Colic lymph node (tissue), 1 donor: ENCODE measurements around the genes CD200R1, CFAP44 and TIGIT.

DNA sequence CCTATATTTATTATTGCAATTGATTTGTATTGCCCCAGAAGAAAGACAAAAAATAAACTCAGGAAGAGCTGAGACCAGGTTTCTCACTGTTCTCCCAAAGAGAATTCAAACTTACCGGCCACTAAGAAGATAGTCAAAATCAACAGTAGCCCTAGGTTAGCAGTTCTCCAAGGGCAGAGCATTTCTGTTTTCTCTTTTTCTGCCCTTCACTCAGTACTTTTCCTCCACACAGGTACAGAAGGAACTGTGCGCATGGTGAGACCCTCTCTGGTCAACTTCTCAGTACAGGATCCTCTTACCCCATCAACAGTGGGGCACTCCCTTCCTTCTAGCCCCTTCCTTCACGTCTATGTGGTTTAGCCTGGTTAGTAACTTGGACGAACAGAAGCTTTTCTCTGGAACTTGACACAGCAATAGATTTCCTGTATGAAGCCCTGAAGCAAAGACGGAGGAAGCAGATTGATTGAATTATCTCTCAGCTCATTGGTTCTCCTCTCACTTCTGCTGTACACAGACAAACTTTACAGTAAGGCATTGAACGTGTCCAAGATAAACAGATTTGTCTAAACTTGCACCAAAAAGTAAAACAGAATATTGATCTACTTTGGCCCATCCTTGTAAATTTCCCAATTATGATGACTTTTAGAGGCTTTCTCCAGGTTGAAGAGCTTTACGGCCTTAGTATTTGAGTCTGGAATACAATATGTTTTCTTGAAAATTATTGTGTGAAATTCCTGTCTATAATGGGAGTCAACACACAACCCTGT is at the start of gene CD200R1:
Gene CD200R1, minus strand, starts transcription at position 428 of the 767 bp plus-strand sequence.
- PRO-cap: unidirectional peak, minus-strand start at position 415 of the sequence

GRCh38 chr3:113212258-113212906 is 1.0 kb downstream of the BOC start:
- PRO-cap: unidirectional peak, plus-strand start at chr3:113212565

DNA sequence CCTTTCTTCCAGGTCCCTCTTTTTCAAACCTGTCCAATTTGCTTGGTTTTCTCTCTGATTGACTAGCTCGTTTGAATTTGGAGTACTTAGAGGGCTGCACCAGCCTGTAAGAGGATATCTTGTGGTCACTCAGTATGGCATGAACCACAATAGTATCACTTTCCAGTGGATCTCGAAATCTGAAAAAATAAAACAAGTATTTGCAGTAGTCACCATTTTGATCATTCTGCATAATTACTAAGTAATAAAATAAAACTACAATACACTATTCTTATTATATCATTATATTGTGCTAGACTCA is 96.8 kb downstream of the CFAP44 start:
- PRO-cap: no peak

DNA sequence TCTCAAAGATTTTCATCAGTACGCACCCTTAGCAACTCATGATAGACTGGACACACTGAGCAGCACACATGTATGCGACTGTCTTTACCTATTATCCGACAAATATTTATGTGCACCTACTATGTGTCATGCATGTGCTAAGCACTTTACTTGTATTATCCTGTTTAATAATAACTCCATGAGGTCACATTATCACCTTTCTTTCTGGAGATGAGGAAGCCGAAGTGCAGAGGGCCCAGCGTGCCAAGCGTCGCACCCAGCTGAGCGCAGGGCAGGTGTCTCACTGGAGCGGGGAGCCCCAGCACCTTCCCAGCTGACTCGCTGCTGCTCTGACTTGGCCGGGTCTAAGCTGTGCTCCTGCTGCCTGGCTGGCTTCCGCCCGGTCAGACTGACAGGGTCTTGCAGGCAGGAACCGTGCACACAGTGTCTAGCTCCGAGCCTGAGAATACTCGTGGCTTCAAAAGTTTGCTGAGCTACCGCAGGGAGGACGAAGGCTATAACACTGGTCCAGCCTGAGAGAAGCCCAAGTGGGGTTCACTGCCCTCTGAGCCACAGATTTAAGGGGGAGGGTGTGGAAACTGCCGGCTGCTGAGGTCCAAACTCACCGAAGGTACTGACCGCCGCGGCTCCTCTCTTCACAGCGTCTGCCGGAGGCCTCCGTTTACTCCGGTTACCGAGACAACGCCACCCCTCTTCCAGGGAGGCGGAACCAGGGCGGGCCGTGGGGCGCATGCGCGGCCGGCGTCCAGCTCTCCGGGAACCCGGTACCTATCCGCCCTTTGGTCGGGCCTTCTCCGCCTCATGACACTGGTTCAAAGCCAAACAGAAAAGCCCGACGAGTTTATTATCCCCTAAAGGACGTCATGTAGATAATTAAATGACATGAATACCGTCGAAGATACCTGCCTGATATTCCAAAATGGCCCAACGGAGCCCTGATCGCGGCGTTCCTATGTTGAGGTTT is at the start of gene CFAP44:
Gene CFAP44, minus strand, starts transcription at position 646 of the 964 bp plus-strand sequence.
- PRO-cap: no peak

GRCh38 chr3:113488833-113489427 is 26.0 kb downstream of the SPICE1 start:
- PRO-cap: no peak

DNA sequence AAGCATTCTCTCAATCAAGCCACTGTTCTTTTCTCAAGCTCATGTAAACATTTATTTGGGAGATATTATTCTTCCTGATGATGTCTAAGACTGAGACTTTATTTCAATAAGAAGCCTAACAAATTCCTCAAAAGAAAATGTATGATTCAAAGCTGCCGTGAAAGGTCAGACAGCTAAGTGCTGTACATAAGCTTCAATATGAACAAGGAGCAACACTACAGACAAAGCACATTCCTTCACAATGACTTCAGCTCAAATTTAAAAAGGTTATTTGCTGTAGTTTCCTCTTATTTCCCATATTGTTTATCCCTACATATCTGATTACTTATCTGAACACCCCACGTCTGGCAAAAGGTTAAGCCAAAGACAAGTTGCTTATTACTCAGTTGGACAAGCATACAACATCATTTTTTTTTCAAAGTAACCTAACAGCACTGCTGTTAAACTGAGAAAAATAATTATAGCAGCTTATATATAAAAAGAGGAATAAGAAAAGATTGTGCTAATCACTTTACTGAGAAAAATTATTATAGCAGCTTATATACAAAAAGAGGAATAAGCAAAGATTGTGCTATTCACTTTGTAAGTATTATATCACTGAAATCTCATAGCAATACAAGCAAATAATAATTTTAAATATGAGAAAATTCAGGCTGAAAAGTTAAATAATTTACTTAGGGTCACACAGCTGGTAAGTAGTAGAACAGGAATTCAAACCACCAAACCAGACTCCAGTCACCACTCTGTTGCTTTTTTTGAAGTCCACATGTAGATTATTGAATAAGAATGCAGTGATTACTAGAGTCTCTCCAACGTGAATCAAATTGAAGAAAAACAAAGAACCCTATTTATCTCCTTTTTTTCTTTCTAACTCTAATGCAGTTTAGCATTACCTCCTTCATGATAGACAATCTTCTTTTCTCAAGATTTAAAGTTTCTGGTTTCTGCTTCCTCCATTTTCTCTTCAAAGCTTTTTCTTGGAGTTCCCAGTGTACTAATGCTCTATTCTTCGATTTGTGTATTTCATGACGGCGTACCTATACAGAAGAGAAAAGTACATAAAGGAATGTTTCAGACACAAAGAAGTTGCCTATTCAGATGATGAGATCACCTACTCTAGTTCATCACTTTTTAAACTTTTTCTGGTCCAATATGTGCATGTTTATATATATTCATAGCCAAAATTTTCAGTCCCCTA is 16.0 kb downstream of the SPICE1 start:
- PRO-cap: no peak

DNA sequence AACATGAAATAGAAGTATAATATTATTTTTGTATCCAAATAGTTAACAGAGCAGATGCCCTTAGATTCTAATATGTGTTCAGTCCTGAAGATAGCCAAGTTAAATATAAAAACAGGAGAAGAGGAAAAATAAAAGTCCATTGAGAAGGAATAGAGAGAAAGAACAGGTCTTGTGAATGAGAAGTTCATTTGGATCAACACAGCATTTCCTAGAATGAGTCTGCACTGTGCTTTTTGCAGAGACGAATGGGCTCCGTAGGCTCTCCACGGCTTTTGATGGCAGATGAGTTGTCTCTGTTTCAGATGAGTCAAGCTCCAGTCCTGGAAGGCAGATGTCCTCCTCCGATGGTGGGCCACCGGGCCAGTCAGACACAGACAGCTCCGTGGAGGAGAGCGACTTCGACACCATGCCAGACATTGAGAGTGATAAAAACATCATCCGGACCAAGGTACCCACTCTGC is 70.4 kb downstream of the SIDT1 start:
- PRO-cap: no peak

DNA sequence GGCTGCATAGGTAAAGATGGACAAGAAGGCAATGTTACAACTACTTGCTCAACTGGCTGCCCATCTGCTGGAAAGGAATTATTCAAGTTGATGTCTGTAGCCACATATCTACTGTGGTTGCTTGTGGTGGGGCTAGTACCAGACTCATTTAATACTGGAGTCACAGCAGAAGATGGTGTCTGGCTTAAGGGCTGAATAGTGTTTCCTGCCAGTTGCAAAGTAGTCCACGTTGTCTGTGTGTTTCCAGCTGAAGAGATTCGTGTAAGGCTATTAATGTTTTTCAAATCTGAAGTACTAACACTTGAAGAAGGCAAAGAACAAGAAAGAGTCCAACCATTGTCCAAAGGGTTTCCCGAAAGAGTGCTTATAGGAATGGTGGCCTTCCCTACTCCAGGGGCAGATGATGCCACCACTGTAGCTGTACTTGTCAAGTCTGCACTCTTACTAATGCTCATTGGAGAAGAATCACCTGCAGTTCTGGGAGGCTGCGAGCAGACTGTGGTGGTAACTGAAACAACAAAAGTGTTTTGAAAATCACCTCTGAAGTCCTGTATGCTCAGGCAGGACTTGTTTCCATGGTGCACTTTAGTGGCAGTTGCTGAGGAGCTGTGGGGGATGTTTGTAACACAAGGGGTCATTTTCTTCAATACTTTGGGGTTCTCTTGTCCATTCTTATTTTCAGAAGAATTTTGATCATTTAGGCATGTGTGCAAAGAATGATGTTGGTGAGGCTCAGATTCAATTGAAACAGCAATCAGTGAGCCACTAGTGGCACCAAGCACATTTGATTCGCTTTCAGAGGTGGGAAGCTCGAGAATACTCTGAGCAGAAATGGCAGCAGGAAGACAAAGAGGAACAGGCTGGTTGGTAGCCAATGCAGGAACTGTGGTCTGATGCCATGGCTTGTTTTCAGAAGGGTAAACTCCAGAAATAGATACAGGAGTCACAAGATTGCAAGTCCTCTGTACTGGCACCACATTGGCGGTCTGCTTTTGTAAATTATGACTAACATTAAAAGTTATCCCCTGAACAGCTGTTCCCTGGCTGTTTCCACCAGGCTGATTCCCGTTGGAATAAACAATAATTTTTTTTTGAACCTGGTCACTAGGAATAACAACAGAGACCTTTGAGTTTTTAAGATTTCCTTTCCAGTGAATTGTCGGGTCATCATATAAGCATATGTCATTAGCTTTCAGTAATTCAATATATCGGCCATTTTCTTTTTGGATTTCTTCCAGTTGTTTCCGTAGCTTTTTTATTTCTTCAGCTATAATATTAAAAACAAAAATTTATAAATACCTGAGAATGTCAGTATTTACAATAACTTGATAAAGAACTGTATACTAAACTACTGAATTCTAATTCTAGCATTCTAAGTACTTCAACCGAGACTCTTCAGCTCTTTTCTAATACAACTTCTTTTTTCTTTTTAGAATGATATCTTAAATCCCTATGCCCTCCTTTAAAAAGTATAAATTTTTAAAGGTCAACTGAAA is 35.7 kb downstream of the USF3 start:
- PRO-cap: unidirectional peak, minus-strand start at position 847 of the sequence; unidirectional peak, minus-strand start at position 885 of the sequence

DNA sequence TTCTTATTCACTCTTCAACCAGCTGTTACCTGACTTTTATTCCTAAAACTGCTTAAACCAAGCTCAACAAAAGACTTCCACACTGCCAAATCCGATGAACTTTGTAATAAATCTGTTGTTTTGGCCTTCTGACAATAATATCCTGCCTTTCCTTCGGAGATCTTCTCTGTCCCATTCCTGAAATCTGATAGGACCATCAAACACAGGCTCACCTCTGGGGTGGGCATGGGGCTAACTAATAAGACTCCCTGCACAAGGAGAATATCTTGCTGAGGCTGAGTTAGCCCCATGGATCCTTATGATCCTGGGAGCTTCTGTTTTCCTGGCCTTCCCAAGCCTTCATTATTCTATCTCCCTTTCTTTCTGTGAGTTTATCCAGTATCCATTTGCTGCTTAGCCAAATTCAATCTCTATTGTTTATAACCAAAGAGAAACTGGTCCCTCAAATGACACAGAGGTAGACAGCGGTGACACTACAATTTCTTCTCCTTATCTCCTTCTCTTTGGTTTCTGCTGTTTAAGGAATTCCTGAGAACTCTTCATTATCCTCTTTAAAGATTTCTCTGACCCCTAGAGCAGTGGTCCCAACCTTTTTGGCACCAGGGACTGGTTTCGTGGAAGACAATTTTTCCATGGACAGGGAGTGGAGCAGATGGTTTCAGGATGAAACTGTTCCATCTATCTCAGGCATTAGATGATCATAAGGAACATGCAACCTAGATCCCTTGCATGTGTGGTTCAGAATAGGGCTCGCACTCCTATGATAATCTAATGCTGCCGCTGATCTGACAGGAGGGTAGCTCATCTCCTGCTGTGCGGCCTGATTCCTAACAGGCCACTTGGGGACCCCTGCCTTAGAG is 4.9 kb downstream of the USF3 start:
- PRO-cap: no peak

- PRO-cap: no peak
These were observed 7.7 kb downstream of the ATP6V1A start for GRCh38 chr3:113754473-113754912.

DNA sequence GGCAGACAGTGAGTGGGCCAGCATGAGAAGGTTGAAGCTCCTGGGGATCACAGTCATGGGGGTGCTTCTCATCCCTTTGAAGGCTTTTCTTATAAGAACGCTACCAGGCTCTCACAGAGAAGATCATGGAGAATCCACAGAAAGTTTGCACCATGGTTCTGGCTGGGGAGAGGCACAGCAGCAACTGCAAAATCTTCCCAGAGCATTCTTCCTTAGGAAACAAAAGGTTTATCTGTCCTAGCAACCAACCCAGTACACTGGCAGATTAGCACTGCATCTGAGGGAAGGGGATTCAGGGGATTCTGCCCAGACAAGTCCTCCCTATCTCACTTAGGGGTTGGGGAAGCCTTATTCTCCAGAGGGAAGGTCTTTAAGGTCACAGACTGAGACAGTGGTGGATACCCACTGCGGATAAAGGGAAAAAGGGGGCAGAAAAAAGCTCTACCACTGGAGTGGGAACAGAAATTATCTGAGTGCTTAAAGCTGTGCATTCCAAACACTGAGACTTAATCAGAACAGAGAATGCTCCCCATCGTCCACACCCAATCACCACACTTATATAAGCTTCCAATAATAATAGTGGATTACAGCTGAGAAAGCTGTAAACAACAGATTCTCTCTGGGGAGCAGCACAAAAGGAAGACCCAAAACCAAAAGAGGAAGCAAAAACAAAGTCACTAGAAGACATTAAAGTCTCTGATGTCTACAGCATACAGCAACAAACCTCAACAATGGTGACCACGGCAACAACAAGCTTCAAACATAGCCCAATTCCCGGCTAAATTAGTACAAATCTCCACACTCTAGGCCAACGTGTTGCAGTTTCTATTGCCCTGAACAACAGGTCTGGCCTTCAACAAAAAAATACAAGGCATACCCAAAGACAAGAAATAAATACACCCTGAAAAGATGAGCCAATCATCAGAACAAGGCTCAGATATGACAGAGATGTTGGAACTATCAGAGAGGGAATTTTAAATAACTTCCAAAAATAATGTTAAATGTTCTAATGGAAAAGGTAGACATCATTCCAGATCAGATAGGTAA is 37.6 kb downstream of the ZDHHC23 start:
- PRO-cap: bidirectional peak, plus-strand start at position 708 of the sequence, minus-strand start at position 508 of the sequence

- PRO-cap: no peak
These were observed 23.1 kb downstream of the QTRT2 start for GRCh38 chr3:114079468-114080186.

- PRO-cap: bidirectional peak, plus-strand start at chr3:114293978, minus-strand start at chr3:114293893; bidirectional peak, plus-strand start at chr3:114294341, minus-strand start at chr3:114294276
These were observed at the start of gene TIGIT for GRCh38 chr3:114293419-114294482. TIGIT (plus strand) TSS chr3:114294028.

DNA sequence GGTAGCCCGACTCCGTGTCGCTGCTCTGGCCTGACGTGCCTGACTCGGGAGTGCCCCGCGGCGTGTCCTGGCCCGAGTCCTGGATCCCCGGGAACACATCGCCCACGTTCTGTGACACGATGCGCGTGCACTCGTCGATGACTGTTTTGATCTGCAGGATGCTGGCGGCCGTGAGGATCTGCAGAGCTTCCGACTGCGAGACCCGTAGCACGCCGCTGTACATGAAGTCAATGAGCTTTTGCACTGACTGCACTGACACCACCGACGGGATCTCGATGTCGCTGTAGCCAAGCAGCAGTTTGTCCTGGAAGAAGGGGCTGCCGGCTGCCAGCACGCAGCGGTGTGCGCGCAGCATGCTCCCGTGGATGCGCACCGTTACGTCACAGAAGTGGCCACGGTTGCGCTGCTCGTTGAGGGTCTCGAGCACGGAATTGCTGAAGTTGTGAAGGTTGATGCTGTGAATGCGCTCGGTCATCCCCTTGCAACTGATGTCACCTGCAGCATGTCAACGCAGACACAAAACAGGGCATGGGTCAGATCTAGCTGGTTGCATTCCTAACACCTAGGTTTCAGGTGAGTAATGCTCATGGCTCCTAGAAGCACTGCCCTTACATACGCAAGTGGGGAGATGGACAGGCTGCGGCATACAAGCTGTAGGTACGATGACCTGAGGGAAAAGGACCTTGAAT is 57.7 kb downstream of the TIGIT start:
- PRO-cap: no peak

DNA sequence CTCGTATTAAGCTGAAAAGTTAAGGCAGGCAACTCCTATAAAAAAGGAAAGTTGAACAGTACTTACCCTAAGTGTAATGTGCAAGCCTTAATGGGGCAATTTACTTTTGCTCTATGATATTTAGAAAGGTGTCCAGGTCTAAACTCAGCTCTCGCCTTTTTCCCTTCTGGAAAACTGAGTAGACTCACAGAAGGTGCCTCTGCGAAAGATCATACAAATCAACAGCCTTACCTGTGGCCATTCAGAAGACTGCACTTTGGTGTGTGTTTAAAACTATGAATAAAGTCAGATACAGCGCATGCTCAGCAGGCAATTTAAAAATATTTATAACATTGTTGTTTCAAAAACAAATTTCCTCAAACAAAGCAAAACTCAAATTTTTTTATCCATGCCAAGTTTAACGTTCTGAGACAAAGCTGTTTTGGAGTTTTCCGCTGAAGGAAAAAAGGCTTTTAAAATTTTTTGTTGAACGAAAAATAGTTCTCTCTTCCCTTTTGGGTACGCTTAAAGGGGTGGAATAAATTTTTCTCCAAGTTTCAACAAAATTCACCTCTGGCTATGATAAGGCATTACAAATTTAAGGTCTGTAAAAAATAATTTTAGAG is 156.2 kb downstream of the TIGIT start:
- PRO-cap: unidirectional peak, plus-strand start at position 123 of the sequence

DNA sequence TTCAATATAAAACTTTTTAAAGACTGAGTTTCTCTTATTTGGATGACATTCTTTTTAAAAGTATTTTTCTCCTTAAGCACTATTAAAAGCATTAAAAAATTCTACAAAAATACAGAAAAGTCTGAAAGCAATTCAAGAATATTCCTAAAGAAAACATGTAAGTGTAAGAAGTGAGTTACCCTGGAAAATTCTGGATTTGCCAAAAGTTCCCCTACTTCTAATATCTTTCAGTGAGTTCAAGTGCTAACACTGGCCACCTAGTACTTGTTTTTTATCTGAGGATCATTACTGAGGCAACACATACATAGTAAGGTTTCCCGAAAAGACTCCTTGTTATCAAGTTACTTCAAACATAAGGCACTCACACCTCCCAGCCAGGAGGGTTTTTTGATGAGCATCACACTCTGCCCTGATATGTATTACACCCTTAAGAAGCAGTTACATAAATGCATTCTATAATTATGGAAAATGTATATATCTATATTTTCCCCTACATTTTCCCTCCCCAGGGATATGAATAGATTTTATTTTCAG is 158.4 kb downstream of the TIGIT start:
- PRO-cap: no peak

DNA sequence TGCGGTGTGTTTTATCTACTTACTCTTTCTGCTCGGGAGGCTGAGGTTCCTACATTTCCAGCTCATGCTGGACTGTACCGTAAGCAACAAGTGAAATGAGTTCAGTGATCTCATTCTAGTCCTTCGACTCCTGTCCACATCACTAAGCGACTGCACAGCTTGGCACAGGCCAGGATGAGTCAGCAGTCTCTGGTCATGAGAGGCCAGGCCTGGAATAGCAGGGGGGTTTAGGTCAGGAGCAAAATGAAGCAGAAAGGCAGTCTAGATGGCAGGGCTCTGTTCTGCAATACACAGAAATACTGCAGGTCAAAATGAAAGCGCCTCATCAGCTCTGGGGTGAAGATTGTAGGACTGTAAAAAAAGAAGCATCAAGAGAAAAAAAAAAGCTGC is 331.0 kb downstream of the TIGIT start:
- PRO-cap: unidirectional peak, minus-strand start at position 66 of the sequence; unidirectional peak, minus-strand start at position 88 of the sequence

DNA sequence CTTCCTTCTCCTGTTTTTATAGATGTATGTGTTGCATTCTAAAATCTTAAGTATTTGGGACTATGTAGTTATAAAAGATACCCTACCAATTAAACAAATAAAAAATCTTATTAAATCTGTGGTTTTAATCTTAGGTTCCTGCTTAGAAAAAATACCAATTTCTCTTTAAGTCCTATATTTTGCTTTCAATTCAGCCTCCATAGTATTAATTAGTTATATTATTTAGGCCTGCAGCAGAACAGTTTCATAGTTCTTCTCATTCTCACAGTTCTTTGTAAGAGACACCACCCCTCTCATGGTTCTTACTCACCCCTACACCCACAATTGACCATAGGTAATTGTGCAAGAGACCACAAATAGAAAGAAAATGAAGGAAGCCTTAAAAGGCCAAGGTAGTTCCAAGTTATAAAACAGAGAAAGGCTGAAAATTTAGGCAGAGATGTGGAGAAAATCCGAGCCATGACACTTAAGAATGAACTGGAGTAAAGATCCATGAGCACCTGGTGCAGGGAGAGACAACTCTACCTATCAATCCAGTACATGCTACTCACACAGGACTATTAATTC is 415.3 kb downstream of the TIGIT start:
- PRO-cap: no peak

GRCh38 chr3:114781917-114782434 is 365.1 kb downstream of the ZBTB20 start:
- PRO-cap: no peak

DNA sequence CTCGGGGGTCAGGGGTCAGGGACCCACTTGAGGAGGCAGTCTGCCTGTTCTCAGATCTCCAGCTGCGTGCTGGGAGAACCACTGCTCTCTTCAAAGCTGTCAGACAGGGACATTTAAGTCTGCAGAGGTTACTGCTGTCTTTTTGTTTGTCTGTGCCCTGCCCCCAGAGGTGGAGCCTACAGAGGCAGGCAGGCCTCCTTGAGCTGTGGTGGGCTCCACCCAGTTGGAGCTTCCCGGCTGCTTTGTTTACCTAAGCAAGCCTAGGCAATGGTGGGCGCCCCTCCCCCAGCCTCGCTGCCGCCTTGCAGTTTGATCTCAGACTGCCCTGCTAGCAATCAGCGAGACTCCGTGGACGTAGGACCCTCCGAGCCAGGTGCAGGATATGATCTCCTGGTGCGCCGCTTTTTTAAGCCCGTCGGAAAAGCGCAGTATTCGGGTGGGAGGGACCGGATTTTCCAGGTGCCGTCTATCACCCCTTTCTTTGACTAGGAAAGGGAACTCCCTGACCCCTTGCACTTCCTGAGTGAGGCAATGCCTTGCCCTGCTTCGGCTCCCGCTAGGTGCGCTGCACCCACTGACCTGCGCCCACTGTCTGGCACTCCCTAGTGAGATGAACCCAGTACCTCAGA is 170.8 kb upstream of the ZBTB20 start:
- PRO-cap: no peak